ENCODE data around the gene SINHCAF.

- RAMPAGE, long total RNA = no peak
- RRBS, 2 experiments = no CpG with 5 or more reads among the region's 12 CpGs
CAGE:
- cytosol, long polyA minus RNA = no peak
- cytosol, long polyA plus RNA = no peak
- long polyA plus RNA = no peak
- nucleolus, long total RNA = no peak
- nucleus, long polyA plus RNA = no peak
- nucleus, long total RNA = no peak
Measured at GRCh38 chr12:27549602-27550236, 25.7 kb downstream of the PPFIBP1 start.

- RAMPAGE, long total RNA = no peak
- RRBS, 2 experiments = no CpG with 5 or more reads among the region's 19 CpGs
CAGE:
- cytosol, long polyA minus RNA = no peak
- cytosol, long polyA plus RNA = no peak
- long polyA plus RNA = no peak
- nucleolus, long total RNA = no peak
- nucleus, long polyA plus RNA = no peak
- nucleus, long total RNA = no peak
Measured at GRCh38 chr12:27595121-27595684, 71.2 kb downstream of the PPFIBP1 start.

DNA sequence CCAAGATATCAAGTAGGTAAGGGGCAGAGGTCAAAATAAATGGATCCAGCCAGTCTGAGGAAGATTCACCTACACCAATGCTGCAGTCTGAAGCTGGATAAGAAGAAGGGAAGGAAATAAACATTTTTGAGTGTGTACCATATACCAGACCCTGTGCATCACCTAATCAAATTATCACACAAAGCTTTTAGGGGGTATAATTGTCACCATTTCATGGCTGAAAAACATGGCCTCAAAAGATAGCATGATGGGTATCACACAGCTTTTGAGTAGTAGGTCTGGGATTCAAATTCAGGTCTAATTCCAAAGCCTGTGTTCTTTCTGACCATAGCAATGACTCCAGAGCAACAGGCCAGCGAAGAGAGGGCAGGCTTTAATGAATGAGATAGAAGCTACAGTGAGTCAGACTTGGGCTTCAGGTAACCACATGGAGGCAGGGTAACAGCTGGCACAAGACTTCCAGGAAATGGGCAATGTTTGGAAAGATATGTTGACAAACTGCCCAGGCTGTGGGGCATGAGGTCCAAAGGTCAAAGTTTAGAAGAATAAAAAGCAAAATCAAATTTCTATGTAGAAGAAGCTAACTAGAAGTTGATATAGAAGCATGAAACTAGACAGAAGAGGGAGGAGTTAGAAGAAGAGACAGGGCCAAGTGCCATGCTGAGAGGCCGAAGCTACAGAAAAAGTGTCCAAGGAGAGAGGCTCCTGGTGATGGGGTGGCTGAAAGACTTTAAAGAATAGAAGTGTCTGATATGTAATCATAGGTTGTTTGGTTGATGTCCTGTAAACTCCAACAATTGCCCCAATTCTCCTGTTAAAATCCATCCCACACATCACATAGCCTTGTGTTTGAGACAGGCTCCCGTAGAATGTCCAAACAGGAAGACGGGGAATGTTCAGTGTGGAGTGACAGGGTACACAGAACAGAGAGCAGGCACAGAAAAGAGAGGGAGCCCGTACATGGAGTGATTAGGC lies 384.5 kb downstream of the CCDC91 start:
- RAMPAGE, long total RNA = no peak
- RRBS, 2 experiments = no CpG with 5 or more reads among the region's 5 CpGs
CAGE:
- cytosol, long polyA minus RNA = no peak
- cytosol, long polyA plus RNA = no peak
- long polyA plus RNA = no peak
- nucleolus, long total RNA = no peak
- nucleus, long polyA plus RNA = no peak
- nucleus, long total RNA = no peak

GRCh38 chr12:28998306-28998642 lies 150.8 kb upstream of the FAR2 start:
- RAMPAGE, long total RNA = no peak
- RRBS, 2 experiments = no CpG with 5 or more reads among the region's 1 CpG
CAGE:
- cytosol, long polyA minus RNA = no peak
- cytosol, long polyA plus RNA = no peak
- long polyA plus RNA = no peak
- nucleolus, long total RNA = no peak
- nucleus, long polyA plus RNA = no peak
- nucleus, long total RNA = no peak

- RAMPAGE, long total RNA = no peak
- RRBS, 2 experiments = no CpG with 5 or more reads among the region's 5 CpGs
CAGE:
- cytosol, long polyA minus RNA = no peak
- cytosol, long polyA plus RNA = no peak
- long polyA plus RNA = no peak
- nucleolus, long total RNA = no peak
- nucleus, long polyA plus RNA = no peak
- nucleus, long total RNA = no peak
Measured at GRCh38 chr12:29103284-29103857, 45.7 kb upstream of the FAR2 start.

- RAMPAGE, long total RNA = no peak
- RRBS, 2 experiments = no CpG with 5 or more reads among the region's 3 CpGs
CAGE:
- cytosol, long polyA minus RNA = no peak
- cytosol, long polyA plus RNA = no peak
- long polyA plus RNA = no peak
- nucleolus, long total RNA = no peak
- nucleus, long polyA plus RNA = no peak
- nucleus, long total RNA = no peak
Measured at GRCh38 chr12:29158157-29158868, 9.2 kb downstream of the FAR2 start.

DNA sequence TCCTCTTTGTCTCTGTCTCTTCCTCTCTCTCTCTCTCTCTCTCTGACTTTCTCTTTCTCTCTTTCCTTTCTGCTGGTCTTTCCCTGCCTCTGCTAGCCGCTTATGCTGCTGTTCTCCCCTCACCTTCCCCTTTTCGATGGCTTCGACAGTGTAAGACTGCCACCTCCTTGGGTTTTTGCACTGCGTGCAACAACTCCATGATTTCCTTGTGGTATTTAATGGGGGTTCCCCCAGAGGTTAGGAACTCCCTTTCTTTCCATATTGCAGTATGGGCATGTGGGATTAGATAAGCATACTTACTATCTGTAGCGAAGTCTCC lies 21.6 kb downstream of the FAR2 start:
- RAMPAGE, long total RNA = no peak
- RRBS, 2 experiments = no CpG with 5 or more reads among the region's 5 CpGs
CAGE:
- cytosol, long polyA minus RNA = no peak
- cytosol, long polyA plus RNA = no peak
- long polyA plus RNA = no peak
- nucleolus, long total RNA = no peak
- nucleus, long polyA plus RNA = no peak
- nucleus, long total RNA = no peak

- RAMPAGE, long total RNA = no peak
- RRBS, 2 experiments = no CpG with 5 or more reads among the region's 18 CpGs
CAGE:
- cytosol, long polyA minus RNA = no peak
- cytosol, long polyA plus RNA = no peak
- long polyA plus RNA = no peak
- nucleolus, long total RNA = no peak
- nucleus, long polyA plus RNA = no peak
- nucleus, long total RNA = no peak
Measured at GRCh38 chr12:29220711-29221501, 71.8 kb downstream of the FAR2 start.

GRCh38 chr12:29506480-29507223 lies 9.2 kb upstream of the OVCH1 start:
- RAMPAGE, long total RNA = no peak
- RRBS, 2 experiments = no CpG with 5 or more reads among the region's 6 CpGs
CAGE:
- cytosol, long polyA minus RNA = no peak
- cytosol, long polyA plus RNA = no peak
- long polyA plus RNA = no peak
- nucleolus, long total RNA = no peak
- nucleus, long polyA plus RNA = no peak
- nucleus, long total RNA = no peak

DNA sequence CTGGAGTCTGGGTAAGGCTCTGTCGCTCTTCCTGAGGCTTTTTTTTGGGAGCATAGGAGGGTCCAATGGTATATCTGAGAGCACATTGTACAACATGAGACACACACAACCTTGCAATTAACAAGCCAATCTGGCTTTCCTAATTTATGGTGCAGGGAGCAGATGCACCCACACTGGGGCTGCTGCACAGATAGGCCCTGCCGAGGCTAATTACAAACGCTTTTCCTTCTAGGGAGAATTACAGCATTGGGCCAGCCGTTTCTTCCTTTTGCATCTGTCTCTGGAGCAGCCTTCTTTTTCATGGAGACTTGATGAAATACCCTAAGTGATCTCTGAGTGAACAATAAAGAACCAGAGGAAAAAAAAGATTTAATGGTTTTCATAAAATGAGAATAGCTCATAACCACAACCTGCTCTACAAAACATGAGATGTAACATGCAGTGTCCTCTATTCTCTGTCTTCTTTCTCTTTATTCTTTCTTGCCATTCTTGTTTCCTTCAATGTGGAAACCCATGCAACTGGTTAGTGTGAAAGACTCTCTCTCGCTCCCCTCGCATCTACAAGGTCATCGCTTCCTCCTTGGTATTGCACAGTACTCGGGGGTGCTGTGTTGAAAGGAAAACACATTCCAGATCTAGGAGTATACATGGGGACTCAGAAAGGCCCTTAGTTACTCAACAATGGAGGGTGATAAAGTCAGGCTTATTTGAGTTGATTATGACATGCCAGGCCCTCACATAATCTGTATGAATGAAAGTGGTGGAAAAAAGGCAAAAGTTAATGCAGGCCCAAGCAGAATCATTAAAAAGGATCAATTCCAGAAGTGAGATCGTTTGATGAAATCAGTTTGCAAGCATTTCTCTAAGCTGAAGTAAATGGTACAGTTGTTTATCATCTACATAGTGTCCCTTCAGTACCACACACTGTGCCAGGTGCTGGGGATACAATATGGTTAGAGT lies 75.3 kb upstream of the OVCH1 start:
- RAMPAGE, long total RNA = no peak
- RRBS, 2 experiments = no CpG with 5 or more reads among the region's 9 CpGs
CAGE:
- cytosol, long polyA minus RNA = no peak
- cytosol, long polyA plus RNA = no peak
- long polyA plus RNA = no peak
- nucleolus, long total RNA = no peak
- nucleus, long polyA plus RNA = no peak
- nucleus, long total RNA = no peak

DNA sequence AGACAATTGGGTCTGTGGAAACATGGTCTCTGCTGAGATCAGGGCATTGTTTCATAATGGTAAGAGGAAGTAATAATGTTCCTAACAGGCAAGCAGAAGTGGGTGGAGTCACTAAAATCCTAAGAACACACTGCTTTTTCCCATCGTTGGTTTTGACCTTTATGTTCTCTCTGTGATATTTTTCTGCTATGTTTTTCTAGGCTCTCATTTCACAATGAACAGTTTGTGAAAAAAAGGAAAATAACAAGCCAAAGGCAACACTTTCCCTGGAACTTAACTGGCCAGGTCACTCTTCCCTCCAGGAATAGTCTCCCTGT lies 80.6 kb upstream of the OVCH1 start:
- RAMPAGE, long total RNA = no peak
- RRBS, 2 experiments = no CpG with 5 or more reads among the region's 1 CpG
CAGE:
- cytosol, long polyA minus RNA = no peak
- cytosol, long polyA plus RNA = no peak
- long polyA plus RNA = no peak
- nucleolus, long total RNA = no peak
- nucleus, long polyA plus RNA = no peak
- nucleus, long total RNA = no peak

- RAMPAGE, long total RNA = no peak
- RRBS, 2 experiments = no CpG with 5 or more reads among the region's 3 CpGs
CAGE:
- cytosol, long polyA minus RNA = no peak
- cytosol, long polyA plus RNA = no peak
- long polyA plus RNA = no peak
- nucleolus, long total RNA = no peak
- nucleus, long polyA plus RNA = no peak
- nucleus, long total RNA = no peak
Measured at GRCh38 chr12:29617069-29617357, 119.5 kb upstream of the OVCH1 start.

DNA sequence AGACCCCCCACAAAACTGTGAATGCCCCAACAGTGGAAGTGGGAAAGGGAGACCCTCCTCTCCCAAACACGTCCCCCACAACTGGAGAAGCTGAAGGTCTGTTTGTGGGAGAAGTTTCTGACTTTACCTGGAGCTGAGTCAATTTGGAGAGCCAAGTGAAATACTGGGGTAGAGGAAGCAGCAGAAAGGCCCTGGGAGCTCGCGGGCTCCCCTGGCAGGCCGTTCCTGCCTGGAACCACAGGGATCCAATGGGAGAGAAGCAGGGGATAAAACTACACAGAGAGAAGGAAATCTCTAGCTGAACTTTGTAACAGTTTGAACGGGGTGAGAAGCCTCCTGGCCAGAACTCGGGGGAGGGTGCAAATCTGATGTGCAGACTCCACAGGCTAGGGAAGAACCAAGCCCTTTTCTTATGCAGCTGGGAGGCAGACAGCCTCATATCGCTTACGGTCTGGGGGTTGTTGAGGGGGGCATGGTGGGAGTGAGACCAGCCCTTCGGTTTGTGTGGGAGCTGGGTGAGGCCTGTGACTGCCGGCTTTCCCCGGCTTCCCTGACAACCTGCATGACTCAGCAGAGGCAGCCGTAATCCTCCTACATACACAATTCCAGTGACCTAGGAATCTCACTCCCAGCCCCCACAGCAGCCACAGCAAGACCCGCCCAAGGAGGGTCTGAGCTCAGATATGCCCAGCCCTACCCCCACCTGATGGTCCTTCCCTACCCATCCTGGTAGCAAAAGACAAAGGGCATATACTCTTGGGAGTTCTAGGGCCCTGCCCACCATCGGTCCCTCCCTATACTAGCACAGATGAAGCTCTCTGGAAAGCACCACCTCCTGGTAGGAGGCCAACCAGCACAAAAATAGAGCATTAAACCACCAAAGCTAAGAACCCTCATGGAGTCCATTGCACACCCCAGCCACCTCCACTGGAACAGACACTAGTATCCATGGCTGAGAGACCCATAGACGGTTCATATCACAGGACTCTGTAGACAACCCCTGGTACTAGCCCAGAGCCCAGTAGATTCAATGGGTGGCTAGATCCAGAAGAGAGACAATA lies 143.0 kb downstream of the TMTC1 start:
- RAMPAGE, long total RNA = no peak
- RRBS, 2 experiments = no CpG with 5 or more reads among the region's 15 CpGs
CAGE:
- cytosol, long polyA minus RNA = no peak
- cytosol, long polyA plus RNA = no peak
- long polyA plus RNA = no peak
- nucleolus, long total RNA = no peak
- nucleus, long polyA plus RNA = no peak
- nucleus, long total RNA = no peak

DNA sequence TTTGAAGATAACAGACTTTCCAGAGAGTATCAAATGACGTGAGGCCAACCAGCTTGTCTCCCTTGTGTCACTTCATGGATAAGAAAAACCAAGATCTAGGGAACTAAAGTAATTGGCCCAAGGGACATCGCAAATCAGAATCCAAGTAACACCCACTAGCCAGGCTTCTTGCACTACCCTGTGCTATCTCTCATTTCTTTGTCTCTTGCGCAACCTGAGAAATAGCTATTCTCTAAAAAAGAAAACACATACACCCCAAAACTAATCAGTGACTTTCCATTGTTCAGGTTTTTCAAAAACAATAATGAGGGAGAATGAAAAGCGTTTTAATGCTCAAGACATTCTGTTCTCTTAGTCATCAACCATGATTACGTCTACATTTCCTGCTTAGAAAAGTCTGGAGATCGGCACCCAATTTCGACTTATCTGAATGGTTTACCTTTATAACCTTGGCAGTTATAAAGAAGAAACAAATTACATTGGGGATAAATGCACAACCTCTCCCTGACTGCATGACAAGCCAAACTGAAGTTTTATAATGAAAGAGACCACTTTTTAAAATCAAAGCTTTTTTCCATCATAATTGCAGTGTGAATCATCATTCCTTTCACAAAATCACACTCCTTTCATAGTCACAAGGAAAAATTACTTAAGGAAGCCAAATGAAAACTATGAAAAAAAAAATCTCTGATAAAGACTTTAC lies 42.2 kb downstream of the TMTC1 start:
- RAMPAGE, long total RNA = no peak
- RRBS, 2 experiments = no CpG with 5 or more reads among the region's 7 CpGs
CAGE:
- cytosol, long polyA minus RNA = no peak
- cytosol, long polyA plus RNA = no peak
- long polyA plus RNA = no peak
- nucleolus, long total RNA = no peak
- nucleus, long polyA plus RNA = no peak
- nucleus, long total RNA = no peak

DNA sequence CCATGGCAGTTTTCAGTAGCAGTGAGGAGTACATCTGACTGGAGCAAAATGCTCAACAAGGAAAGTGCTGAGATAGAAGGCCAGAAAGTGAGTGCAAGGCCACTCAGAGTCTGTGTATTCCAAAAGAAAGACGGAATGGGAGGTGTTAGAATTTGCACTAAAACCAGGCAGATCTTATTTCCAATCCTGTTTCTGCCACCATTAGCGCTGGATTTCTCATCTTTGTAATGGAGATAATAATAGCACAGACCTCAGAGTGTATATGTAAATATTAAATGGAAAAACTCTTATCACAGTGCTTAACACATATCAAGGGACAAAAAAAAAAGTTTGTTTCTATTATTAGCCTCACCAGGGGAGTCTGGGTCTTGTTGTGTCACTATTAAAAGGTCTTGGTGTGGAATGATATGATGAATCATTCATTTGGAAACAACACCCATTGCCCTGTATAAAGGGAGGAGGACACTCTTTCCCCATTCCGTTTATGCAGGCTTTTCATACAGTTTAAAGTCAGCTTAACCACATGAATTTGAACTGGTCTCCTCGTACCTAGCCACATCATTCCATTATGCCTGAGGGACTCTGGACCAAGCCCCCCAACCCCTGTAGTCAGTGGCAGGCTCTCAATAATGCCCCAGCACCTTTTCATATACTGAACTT lies 349.6 kb downstream of the IPO8 start:
- RAMPAGE, long total RNA = no peak
- RRBS, 2 experiments = no CpG with 5 or more reads among the region's 4 CpGs
CAGE:
- cytosol, long polyA minus RNA = no peak
- cytosol, long polyA plus RNA = no peak
- long polyA plus RNA = no peak
- nucleolus, long total RNA = no peak
- nucleus, long polyA plus RNA = no peak
- nucleus, long total RNA = no peak

DNA sequence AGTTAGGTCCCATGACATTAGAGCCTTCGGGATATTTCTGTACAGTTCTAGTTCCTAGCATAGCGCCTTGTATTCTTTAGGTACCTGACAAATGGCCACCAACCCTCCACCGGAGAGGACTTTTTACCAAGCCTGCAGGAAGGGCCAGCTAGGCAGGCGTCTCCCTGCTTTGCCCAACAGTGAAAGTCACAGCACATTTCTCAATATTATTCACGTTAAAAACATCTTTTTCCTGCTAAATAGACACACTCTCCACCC lies 40.0 kb upstream of the CAPRIN2 start:
- RAMPAGE, long total RNA = no peak
- RRBS, 2 experiments = no CpG with 5 or more reads among the region's 5 CpGs
CAGE:
- cytosol, long polyA minus RNA = no peak
- cytosol, long polyA plus RNA = no peak
- long polyA plus RNA = no peak
- nucleolus, long total RNA = no peak
- nucleus, long polyA plus RNA = no peak
- nucleus, long total RNA = no peak

GRCh38 chr12:31319558-31320571 lies 6.1 kb downstream of the SINHCAF start:
- RAMPAGE, long total RNA = no peak
- RRBS, 2 experiments = no CpG with 5 or more reads among the region's 5 CpGs
CAGE:
- cytosol, long polyA minus RNA = start-site peak on the minus strand at chr12:31319948-31319956, 12 reads
- cytosol, long polyA plus RNA = no peak
- long polyA plus RNA = no peak
- nucleolus, long total RNA = no peak
- nucleus, long polyA plus RNA = no peak
- nucleus, long total RNA = no peak

DNA sequence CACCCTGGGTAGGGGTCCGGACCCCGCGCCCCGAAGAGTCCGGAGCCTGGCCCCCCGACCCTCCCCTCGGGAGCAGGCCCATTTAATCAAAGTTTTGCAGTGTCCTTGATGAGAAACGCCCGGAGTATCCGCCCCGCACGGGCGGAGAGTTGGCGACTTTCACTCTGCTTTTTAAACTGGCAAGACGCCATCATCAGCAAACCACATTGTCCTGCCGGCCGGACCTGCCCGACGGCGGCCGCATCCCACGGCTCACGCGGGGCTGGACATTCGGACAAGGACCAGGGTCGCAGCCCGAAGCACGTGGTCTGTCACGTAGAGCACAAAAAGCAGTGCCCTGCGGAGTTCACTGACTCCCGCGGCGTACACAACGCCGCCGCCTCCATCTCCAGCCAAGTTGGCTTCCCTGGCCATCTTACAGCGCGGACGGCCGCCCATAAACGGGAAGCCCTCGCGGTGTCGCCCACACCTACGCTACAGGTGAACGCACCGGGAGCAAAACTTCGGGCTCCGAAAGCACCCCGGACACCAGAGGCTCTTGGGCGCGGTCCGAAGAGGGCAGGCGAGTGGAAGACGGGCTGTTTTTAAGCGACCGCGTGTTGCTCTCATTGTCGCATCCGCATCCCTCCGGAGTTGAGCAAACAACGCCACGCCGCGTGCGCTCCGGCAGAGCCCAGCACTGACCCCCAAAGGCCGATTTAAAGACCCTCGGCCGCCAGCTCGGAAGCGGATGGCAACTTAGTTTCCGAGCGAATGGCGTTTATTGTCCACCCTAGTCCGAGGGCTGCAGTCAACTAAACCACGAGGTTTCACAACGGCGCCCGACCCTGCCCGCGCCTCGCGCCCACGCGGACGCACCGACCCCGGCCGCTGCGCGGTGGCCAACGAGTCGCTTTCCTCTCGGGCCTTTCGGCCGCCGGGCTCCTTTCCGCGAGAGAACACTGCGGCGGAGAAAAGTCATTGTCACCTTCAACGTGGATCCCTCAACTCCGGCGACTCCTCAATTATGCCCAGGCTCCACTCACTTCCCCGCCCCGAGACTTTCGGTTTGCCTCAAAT lies 885 bp downstream of the SINHCAF start:
- RAMPAGE, long total RNA = no peak
- RRBS, 2 experiments = 1 to 2% methylated on average over 32 to 42 of the region's 108 CpGs
CAGE:
- cytosol, long polyA minus RNA = no peak
- cytosol, long polyA plus RNA = no peak
- long polyA plus RNA = no peak
- nucleolus, long total RNA = no peak
- nucleus, long polyA plus RNA = no peak
- nucleus, long total RNA = no peak

DNA sequence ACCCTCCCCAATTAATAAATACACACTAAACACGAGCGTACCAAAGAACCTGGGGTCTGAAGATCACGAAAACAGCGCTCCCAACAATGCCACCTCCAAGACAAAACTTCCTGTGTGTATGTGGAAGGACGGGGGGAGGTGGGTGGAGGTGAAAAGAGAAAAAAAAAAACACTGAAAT lies 266 bp downstream of the SINHCAF start:
- RAMPAGE, long total RNA = no peak
- RRBS, 2 experiments = no CpG with 5 or more reads among the region's 5 CpGs
CAGE:
- cytosol, long polyA minus RNA = no peak
- cytosol, long polyA plus RNA = no peak
- long polyA plus RNA = no peak
- nucleolus, long total RNA = no peak
- nucleus, long polyA plus RNA = start-site peak on the minus strand centred at position 103 of the sequence, 44 bp wide, 56 and 84 reads in 2 replicates
- nucleus, long total RNA = no peak

GRCh38 chr12:31325973-31326880 lies at the start of gene SINHCAF:
Gene SINHCAF, minus strand, starts transcription at chr12:31326150.
- RAMPAGE, long total RNA = start-site peak on the minus strand at chr12:31326085-31326201, 998 and 1,267 reads in 2 replicates
- RRBS, 2 experiments = under 1% methylated on average over 12 to 13 of the region's 59 CpGs
CAGE:
- cytosol, long polyA minus RNA = start-site peak on the minus strand at chr12:31326111-31326198, 2,738 reads
- cytosol, long polyA plus RNA = start-site peak on the minus strand at chr12:31326068-31326199, 2,510 and 1,348 reads in 2 replicates
- long polyA plus RNA = start-site peak on the minus strand at chr12:31326077-31326199, 1,704 and 1,854 reads in 2 replicates
- nucleolus, long total RNA = start-site peak on the minus strand at chr12:31326116-31326144, 129 reads
- nucleus, long polyA plus RNA = start-site peak on the minus strand at chr12:31326116-31326199, 853 and 1,036 reads in 2 replicates
- nucleus, long total RNA = no peak

Data from GM12878 (cell line).